Prostate gland (tissue), 2 donors: Measurements from ENCODE around the gene NMS.

GRCh38 chr2:97590454-97591211 lies 956 bp upstream of the ANKRD36B start:
- PRO-cap = no peak
- RAMPAGE, long total RNA, 2 experiments = no peak in any of the 2 experiments

GRCh38 chr2:97718382-97719117 lies 5.2 kb downstream of the ZAP70 start:
- PRO-cap = unidirectional peak, minus-strand start at chr2:97718691
- RAMPAGE, long total RNA, 2 experiments = no peak in any of the 2 experiments

GRCh38 chr2:97760203-97760487 lies 46.8 kb downstream of the ZAP70 start:
- PRO-cap = no peak
- RAMPAGE, long total RNA, 2 experiments = no peak in any of the 2 experiments

- PRO-cap = unidirectional peak, minus-strand start at chr2:98299619
- RAMPAGE, long total RNA, 2 experiments = no peak in any of the 2 experiments
Measured at GRCh38 chr2:98299155-98300082, 46.8 kb upstream of the CNGA3 start.

DNA sequence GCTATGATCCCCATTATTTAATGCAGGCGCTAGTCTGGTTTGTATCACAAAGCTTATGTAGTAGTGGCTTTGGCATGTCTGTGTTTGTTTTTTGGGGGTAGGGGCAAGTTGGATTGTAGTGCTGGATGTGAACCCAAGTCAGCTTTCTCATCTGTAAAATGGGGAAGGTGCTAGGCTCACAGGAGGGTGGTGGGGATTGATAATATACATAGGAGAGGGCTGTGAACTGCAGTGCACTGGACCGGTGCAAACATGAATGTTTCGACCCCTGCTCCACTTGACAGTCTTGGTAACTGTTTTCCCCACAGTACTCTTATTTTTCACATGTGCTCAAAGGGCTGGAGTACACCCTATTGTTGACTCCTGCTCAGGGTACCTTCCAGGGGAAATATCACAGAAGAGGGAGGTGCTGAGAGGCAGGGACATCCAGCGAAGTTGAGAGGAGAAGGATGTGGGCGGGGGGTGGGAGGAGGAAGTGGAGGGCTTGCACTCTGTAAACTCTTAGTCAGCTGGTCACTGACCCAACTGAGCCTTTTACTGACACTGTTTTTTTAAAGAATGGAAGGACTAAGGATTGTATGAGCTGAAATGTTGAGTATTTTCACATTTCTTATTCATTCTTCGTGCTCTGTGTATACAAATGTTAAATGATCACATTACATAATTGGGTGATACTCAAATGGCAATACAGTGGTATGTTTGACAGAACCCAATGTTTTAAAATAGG lies 9.8 kb downstream of the INPP4A start:
- PRO-cap = no peak
- RAMPAGE, long total RNA, 2 experiments = no peak in any of the 2 experiments

DNA sequence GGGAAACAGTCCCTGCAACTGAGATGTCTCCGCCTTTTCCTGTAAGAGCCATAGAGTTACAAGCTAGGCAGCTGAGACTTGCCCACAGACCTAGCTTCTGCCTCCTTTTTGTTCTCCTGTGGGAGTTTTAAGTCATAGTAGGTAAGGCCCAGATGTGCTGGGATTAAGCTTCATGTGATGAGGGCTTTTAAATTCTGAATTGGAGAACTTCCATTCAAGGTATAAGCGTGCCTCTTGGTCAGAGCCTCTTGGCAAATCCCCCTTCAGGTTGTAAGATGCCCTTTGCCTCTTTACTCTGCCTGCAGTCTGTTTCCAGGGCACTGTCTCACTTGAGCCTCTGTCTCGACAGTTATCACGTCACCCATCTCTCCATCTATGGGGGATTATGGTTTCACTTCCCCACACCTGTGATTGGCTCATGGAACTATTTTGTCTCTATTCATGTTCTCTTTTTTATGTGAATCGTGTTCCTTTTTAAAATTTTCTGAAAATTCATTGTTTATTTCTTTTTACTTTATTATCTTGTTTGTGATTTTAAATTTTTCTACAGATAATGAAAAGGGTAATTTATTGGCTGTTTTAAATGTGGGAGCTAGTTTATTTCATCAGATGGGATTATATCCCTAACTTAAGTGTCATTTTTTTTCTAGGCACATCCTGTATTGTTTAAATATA lies 51.7 kb downstream of the COA5 start:
- PRO-cap = no peak
- RAMPAGE, long total RNA, 2 experiments = no peak in any of the 2 experiments

DNA sequence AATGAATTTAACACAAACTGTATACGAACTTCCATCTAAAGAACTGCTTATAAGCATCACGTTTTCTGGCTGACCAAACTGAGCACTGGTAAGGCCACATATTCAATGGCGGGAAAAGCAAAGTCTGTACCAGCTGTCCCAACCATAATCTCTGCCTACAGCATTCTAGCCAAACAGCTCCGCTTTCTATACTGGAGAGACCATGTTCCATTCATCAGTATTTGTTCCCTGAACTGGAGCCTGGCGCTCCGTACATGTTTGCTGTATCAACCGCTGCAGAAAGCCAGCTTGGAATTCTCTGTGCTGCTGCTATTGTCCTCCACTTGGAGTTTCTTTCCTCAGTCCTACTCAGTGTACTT lies 2.0 kb downstream of the COA5 start:
- PRO-cap = no peak
- RAMPAGE, long total RNA, 2 experiments = no peak in any of the 2 experiments

GRCh38 chr2:98663217-98664155 lies 55.1 kb downstream of the UNC50 start:
- PRO-cap = no peak
- RAMPAGE, long total RNA, 2 experiments = no peak in any of the 2 experiments

DNA sequence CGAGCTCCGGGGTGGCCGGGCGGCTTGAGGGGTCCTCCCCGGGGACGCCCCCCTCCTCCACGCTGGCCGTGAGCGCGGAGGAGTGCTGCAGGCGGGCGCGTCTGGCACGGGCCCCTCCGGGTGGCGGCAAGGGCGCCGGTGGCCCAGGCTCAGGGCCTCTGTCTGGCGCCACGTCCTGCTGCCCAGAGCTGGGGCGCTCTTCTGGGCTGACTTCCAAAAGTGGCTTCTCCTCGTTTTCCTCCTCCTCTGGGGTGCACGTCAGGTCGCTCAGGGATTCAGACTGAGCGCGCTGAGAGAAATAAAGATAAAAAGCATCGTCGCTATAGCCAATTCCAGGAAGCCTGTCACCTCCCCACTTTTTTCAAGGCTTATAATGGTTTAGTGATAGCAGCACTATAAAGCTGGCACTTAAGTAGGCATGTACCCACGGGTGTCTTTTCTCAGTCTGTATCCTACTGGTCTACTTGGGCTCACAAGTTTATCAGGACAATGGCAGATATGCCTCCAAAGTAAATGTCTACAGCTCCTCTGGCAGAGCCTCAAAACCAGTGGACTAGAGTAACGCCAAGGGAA lies 92.4 kb upstream of the MGAT4A start:
- PRO-cap = no peak
- RAMPAGE, long total RNA, 2 experiments = no peak in any of the 2 experiments

DNA sequence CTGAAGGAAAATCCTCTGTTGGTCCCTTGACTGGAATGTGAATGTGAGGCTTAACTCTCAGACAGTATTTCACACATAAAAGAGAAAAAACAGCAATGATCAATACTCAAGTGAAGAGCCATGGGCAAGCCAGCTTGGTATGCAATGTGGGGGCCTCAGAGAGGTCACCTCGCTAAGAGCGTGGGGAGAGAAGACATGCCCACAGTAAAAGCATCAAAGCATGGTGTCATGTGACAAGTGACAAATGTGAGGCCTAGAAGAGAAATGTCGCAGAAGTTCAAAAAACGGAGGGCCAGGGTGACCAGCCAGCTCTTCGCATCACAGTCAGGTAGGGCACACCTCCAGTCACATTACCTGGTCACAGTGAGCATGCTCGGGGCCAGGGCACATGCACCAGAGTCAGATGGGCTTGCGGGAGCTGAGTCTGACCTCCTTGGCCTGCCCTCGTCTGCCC lies 37.8 kb downstream of the CRACDL start:
- PRO-cap = no peak
- RAMPAGE, long total RNA, 2 experiments = no peak in any of the 2 experiments

DNA sequence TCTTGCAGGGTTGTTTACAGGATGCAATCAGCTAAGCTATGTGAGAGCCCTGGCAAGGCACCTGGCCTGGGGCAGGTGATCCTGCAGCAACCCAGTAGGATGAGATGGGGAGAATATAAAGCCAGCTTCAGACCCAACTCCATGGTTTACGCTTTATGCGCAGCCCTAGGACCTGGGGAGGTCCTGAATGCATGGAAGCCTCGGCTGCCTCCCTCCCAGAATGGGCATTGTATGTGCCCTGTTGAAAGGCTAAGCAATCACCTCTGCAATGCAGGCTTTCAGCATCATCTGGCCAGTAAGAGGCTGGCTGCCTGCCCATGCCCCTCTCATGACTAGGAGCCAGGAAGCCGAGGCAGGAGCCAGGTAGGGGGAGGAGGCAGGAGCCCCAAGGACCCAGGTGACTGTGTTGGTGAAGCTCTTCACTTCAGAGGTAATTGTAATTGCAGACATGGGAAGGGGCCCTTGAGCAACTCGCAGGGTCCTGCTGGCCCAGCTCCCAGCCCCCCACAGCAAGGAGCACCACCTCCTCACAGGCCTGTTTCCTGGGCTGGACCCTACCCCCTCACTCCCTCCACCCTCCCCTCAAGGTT lies 22.1 kb downstream of the CRACDL start:
- PRO-cap = no peak
- RAMPAGE, long total RNA, 2 experiments = no peak in any of the 2 experiments

GRCh38 chr2:99480448-99480740 lies 9.4 kb downstream of the REV1 start:
- PRO-cap = no peak
- RAMPAGE, long total RNA, 2 experiments = no peak in any of the 2 experiments

- PRO-cap = no peak
- RAMPAGE, long total RNA, 2 experiments = no peak in any of the 2 experiments
Measured at GRCh38 chr2:99940925-99941541, 201.4 kb downstream of the AFF3 start.

GRCh38 chr2:100103915-100104589 lies 38.3 kb downstream of the AFF3 start:
- PRO-cap = no peak
- RAMPAGE, long total RNA, 2 experiments = start-site peak on the minus strand in 1 of 2 experiments, at chr2:100104117-100104525 at its widest, 14 to 19 reads per replicate

DNA sequence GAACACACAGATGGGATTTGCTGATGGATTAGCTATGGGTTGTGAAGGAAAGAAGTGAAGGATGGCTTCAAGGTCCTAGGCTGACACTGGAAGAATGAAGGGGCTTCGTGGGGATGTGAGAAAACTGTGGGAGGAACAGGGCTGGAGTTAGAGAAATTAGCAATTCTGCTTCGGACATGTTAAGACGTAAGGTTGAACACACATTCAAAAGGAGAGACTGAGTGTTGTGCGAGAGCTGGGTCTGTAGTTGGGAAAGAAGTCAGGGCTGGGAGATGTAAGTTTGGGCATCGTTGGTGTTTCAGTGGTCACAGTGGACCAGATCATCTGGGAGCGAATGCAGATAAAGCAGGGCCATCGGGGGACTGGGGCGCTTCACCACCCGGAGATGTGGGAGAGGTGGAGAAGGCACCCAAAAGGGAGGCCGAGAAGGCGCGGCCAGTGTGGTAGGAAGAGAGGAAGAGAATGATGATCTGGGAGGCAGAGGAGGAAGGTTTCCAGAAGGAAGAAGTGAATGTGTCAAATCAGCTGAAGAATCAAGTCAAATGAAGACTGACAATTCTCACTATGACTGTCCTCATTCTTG lies 6.4 kb downstream of the AFF3 start:
- PRO-cap = unidirectional peak, plus-strand start at position 412 of the sequence
- RAMPAGE, long total RNA, 2 experiments = no peak in any of the 2 experiments

DNA sequence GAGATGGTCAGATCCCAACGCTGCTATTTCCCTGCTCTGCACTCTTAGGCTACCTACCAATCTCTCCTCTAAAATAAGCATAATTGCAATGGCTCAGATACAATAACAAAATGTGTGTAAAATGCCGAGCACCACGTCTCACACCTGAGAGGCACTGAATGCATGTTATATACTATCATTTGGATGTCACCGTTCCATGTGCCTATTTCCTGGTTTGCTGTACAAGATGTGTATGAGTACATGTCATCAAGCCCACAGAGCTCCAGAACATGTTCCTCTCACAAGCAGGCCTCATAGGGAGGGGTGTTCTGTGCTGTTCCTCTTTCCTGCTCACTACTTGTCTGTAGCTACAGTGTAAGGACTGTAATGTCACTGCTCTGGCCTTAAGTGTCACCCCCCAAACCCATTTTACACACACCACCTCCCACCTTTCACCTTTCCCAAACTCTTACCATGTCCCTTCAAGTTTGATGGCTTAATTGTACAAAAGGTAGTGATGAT lies 1.9 kb downstream of the AFF3 start:
- PRO-cap = no peak
- RAMPAGE, long total RNA, 2 experiments = no peak in any of the 2 experiments

- PRO-cap = unidirectional peak, minus-strand start at chr2:100243381
- RAMPAGE, long total RNA, 2 experiments = no peak in any of the 2 experiments
Measured at GRCh38 chr2:100243309-100243509, 79.1 kb downstream of the LONRF2 start.

- PRO-cap = no peak
- RAMPAGE, long total RNA, 2 experiments = no peak in any of the 2 experiments
Measured at GRCh38 chr2:100285500-100286322, 36.6 kb downstream of the LONRF2 start.

DNA sequence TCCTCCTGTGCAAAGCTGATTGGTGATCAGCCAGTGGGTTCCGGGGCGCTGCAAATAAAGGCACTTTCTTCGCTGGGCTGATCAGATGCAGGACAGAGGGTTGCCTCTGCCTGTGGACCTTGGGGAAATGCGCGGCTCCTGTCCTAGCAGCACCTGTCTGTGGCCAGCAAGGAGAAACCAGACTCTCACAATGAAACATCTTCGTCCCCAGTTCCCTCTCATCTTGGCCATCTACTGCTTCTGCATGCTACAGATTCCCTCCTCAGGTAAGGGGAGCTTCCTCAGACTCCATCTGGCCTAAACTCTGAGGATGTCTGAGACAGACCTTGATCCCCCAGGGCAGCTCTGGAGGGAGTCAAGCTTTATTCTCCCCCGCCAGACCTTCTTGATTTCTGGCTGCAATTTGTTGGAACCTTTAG lies at the start of gene NMS:
TSS of gene NMS (plus strand) at position 184 of the 419 bp plus-strand sequence.
- PRO-cap = no peak
- RAMPAGE, long total RNA, 2 experiments = no peak in any of the 2 experiments

- PRO-cap = no peak
- RAMPAGE, long total RNA, 2 experiments = no peak in any of the 2 experiments
Measured at GRCh38 chr2:100606254-100606948, 43.6 kb downstream of the PDCL3 start.